Mononuclear cell (primary cell): ENCODE measurements around a stretch of chr14.

DNA sequence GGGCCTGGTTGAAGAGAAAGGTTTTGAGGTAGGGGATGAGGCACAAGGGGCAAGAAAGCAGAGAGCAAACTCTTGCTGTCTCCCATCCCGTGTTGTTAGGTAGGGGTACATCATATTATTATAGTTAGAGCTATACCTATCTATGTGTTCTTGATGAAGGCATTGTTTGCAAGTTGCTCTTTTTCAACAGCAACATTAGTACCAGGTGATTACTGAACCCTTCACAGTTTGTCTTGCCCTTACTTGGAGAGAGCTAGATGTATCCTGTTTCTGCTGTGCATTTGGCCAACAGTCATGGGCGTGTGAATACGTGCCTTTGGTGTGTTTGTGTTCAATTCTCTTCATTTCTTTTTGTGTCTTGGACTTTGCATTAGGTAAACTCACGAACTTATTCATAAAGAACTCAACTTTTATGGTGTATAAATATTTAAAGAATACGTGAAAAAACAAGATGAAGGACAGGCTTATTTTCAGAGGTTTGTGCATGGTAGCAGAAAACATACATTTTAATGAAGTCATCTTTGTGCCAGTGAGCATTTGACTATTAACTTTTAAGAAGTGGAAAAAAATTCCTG is 14.3 kb downstream of the ARF6 start:
- RRBS, result no CpG with 5 or more reads among the region's 5 CpGs

GRCh38 chr14:49950570-49951301 is 57.9 kb downstream of the ARF6 start:
- RRBS, result no CpG with 5 or more reads among the region's 3 CpGs

- RRBS, result no CpG with 5 or more reads among the region's 14 CpGs
Observed at GRCh38 chr14:49962227-49963321, 69.7 kb downstream of the ARF6 start.

DNA sequence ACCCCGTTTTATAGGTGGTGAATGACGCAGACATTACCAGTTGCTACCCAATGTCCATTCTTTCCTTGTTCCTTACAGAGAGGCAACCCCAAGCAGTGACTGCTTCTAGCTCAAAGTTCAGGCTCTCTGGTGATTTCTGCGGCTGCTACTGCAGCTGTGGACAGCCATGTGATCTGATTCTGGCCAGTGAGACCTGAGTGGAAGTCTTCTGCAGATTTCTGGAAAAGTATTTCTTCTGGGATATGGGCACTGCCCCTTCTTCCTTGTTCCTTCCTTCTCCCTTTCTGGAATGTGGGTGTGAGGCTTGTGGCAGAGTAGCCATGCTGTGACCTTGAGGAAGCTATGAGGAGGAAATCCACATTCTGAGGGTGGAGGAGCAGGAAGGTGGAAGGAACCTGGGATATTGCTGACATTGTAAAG is 83.0 kb downstream of the ARF6 start:
- RRBS, result no CpG with 5 or more reads among the region's 3 CpGs

GRCh38 chr14:50000856-50001849 is 108.3 kb downstream of the ARF6 start:
- RRBS, result 67% methylated on average over 1 of the region's 23 CpGs

DNA sequence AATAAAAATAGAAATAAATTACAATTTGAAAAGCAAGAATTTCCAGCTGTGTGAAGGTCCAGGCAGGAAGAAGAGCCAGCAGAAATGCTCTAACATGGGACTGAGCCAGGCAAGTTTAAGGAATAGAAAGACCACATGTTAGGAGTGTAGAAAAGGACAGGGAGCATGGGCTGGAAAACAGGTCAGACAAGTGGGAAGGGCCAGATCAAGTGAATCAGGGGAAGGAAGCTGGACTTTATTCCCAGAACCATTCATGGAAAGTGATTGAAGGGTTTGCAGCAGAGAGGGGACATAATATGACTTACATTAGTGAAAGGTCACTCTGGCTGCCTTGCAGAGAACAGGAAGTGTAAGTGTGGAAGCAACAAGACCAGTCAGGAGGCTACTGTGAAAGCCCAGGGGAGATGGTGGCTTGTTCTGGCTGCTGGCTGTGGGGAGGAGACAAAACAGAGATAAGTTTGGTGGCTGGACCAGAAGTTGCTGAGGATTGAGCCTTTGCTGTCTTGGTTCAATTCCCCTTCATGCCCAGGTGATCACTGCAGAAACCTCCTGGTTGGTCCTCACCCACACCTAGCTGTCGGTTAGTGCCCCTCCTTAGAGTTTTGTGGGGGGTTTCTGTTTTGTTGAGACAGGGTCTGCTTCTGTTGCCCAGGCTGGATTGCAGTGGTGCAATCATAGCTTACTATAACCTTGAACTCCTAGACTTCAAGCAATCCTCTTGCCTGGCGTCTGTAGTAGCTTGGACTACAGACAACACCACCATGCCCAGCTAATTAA is 69.0 kb downstream of the VCPKMT start:
- RRBS, result no CpG with 5 or more reads among the region's 2 CpGs

- RRBS, result no CpG with 5 or more reads among the region's 3 CpGs
Observed at GRCh38 chr14:50117101-50117577, 767 bp upstream of the VCPKMT start.

DNA sequence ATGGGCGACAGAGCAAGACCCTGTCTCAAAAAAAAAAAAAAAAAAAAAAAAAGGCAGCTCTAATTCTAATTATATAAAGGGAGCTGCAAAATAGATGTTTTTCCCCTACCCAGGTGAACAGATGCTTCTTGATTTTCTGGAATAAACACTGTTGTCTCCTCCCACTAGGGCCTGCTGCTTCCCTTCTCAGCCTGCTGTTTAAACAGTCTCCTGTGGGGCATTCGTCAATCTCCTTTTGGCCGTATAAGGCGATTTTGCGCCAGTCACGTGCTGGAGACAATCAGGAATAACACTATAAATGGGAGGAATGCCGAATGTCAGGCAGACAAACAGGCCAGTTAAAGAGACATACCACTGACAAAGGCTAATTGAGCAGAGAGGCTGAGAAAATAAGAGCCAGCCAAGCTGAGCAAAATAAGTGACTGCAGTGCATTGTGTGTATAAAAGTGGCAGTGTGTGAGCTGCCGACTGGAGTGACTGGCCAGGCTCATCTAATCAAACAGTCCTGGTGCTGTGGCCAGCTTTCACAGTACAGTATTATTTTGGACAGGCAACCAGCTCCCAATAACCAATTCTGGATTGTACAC is 23.2 kb downstream of the DMAC2L start:
- RRBS, result no CpG with 5 or more reads among the region's 8 CpGs

GRCh38 chr14:50395192-50395740 is 1.4 kb downstream of the CDKL1 start:
- RRBS, result no CpG with 5 or more reads among the region's 4 CpGs

GRCh38 chr14:50417948-50418362 is 21.3 kb upstream of the CDKL1 start:
- RRBS, result no CpG with 5 or more reads among the region's 3 CpGs

DNA sequence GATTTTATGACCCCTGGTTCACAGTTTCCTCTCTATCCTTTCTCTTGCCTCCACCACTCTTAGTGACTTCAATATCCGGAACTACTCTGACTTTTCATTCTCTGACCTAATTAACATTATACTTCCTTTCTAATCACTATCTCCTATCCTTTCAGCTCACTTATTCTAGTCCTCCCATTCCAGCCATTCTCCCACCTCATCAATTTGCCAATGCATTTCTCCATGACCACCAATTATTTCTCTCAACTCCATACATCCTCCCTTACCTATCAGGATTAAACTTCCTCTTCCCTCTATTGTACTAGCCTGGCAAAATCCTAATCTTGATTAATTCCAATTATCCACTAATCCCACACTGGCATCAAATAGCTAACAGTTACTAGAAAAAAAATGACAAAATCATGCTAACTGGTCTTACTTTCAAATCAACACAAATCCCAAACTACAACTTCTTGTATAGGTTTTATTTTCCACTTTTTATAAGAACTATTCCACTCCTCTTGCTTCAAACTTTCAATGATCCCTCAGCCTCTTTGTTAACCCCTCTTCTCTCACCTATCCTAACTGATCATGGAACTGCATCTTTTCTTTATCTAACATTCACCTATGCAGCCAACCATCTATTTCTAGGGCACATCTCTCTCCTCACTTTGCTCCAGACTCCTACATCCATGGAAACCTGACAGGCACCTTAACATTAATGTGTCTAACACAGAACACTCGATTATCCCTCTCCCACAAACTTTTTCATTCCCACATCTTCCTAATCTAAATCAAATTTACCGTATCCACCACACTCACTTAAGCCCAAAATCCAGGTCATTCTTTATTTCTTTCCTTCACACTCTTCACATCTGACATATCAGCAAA is 16.9 kb downstream of the MAP4K5 start:
- RRBS, result no CpG with 5 or more reads among the region's 3 CpGs

DNA sequence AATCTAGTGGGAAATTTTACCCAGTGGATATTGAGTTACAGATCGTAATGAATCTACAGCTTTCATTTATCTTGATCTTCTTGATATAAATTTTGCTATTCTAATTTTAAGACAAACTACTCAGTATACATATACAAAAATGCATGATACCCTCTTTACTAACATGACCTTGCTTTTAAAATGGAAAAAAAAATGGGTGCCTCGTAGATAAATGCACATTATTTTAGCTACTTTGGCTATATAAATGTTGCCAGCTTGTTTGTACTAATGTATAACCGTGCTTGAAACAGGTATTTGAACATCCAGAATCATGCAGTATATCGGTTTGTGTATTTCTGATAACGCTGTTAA is 409 bp upstream of the ATL1 start:
- RRBS, result no CpG with 5 or more reads among the region's 5 CpGs

DNA sequence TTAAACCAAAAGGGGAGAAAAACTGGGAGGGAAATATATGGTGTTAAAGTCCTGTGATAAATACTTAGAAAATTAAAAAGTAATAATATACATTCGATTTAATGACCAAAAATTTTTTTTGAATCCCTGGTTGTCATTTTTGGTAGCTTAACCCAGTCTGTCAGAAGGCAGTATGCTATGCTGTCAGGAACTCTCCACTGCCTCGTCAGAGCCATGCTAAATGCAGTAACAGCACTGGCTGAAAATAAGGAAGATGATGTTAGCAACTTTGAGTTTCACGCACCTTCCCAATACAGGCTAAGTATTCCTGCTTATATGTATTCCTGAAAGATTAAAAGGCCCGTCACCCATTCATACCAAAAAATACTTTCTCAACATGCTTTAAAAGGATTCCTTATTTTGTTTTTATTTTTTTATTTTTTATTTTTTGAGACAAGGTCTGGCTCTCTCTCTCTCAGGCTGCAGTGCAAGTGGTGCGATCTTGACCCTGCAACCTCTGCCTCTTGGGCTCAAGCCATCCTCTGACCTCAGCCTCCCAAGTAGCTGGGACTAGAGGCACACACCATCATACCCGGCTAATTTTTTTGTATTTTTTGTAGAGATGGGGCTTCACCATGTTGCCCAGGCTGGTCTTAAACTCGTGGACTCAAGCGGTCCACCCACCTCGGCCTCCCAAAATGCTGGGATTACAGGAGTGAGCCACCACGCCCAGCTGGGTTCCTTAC is 34.0 kb downstream of the SAV1 start:
- RRBS, result no CpG with 5 or more reads among the region's 10 CpGs

DNA sequence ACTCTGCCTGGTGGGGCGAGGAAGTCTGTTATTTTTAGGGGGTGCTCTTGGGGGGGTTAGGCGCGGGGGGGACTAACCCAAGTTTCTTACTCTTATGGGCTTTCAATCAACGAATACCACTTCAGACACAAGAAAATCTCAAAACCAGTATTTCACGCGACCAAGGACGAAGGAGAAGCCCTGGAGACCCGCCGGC is 600 bp downstream of the SAV1 start:
- RRBS, result no CpG with 5 or more reads among the region's 9 CpGs

DNA sequence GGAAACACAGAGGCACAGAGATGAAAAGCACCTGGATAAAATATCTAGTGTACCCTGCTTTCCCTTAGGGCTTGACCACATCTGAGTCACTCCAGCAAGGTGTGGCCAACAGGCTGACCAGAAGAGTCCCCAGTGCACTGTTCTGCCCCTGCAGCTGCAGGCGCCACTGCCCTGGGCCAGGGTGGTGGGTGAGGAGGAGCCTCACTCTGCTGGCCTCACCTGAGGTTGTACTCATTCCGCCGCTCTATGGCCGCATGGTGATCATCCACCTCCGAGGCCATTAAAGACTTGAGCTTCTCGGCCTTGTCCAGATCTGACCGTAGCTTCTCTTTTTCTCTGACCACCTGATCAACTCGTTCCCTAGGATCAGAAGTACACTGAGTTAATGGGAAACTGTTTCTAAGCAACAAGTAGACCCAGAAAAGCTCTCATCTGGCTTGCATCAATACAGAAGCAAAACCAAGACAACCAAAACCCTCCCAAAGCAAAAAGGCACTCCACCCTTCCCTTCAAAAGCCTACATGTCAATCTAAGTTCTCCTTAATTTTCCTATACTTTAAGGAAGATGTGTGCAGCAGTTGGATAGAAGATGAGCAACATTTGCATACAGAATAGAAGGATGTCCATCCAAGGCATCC is 60.2 kb downstream of the NIN start:
- RRBS, result no CpG with 5 or more reads among the region's 8 CpGs

DNA sequence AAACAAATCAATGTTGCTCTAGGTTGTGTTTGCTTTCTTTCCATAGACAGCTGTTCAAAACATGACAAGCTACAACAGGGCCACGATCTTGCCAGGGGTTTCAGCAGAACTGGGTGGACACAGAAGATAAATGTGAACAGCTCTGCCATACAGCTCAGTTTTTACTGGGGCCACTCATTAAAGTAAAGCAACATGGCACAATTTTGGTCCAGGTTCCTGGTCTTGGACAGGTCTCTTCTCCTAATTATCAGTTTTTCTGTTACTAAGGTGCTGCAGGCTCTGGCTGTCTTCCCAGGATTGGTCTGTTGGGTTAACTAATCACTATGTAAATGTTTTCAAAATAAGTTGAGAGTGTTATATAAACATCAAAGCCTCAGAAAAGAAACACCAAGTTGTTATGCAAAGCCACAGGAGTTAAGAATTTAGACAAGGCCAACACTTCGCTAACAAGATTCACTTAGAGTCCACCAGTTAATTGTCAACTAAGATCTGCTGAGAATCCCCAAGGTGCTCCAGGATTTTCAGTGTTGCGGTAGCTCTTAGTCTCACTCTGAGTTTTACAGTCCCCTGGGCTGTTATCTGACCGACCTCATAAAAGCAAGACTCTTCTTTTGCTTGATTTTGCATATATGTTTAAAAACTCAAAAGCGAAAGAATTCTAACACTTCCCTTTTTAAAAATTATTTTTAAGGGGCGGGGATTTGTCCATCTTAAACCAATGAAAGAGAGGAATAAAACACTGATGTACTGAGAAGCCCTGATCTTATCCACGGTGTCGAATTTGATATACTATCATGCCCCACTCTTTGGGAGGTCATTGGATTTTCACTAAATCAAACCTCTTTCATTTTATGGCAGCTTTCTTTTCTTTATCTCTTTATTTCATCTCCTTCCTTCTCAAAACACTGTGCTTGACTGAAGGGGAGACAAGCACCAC is 7.2 kb downstream of the NIN start:
- RRBS, result no CpG with 5 or more reads among the region's 8 CpGs

DNA sequence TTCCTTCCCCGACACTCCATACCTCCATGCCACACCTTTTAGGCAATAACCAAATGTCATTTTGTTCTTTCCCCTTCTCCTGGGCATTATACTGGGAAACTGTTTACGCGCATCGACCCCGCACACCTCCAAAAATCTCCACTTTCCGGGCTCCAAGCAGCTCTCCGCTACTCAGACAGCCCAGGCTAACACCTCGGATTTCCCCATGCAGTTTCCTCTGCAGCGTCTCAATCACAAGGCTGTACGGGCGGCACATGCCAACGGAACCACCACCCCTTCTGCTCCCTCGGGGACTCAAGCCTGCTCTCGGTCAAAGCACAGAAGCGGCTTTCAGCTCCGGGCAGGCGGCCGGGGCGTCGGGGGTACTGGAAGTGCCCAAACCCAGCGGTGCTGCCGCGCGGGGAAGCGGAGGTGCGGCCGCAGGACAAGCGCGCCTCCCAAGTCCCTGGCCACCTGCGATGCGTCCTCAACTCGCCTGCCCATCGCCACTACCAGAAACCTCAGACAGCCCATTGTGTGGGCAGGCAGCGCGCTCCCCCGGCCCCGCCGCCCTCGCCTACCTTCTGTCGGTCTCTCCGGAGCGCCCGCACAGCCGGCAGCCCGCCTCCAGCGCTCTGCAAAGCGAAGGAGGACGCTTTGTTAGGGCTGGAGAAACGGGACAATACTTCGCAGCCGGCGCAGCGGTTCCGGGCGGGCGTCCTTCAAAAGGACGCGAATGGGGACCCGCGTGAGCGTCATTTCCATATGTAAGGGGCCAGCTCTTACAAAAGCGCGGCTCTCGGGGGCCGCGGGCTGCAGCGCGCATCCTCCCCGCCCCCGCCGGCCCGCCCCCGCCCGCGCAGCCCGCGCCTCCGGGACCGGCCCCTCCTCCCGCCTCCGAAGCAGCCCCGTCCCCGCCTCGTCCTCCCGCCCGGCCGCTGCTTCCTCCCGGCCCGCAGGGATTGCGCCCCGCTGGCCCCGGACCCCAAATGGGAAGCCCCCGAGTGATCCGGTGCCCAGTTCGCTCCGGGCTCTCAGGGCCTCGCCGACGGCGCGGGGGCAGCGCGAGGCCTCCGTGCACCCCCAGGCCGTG is 722 bp downstream of the NIN start:
- RRBS, result 4% methylated on average over 36 of the region's 105 CpGs

DNA sequence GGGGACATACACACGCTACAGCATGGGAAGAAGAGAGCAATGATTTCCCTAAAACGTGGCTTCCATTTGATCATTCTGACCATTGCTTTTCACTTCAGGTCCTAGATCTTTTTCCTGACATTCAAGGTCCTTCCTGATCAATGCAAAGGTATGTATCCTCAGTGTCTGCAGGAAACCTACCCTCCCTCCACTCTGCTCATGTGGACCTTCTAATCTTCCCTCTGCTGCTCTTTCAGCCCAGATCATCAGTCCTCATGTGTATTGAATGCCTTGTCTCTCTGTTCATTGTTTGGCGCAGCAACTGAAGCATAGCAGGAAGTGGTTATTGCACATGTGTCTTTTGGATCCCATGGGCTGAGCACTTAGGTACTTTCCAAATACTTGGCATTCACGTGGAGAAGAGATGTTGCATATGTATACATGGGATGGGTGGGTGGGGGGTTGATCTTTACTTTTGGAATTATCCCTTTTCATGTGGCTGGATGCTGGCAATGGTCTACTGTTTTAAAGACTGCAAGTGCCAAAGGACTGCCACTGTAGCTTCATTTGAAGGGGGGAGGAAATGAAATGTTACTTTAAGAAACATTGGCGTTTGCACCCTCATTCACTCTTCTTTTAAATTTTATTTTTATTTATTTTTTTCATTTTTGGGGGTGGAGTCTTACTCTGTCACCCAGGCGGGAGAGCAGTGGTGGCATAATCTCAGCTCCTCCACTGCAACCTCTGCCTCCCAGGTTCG is 4.4 kb upstream of the NIN start:
- RRBS, result no CpG with 5 or more reads among the region's 7 CpGs